Jejunum (tissue), 1 donor: ENCODE results near the genes TMEM202, ARIH1 and INSYN1.

- PRO-cap, result no peak
Measured at GRCh38 chr15:71732503-71732756, 77.9 kb upstream of the NR2E3 start.

GRCh38 chr15:71781337-71782165 is 28.8 kb upstream of the NR2E3 start:
- PRO-cap, result no peak

DNA sequence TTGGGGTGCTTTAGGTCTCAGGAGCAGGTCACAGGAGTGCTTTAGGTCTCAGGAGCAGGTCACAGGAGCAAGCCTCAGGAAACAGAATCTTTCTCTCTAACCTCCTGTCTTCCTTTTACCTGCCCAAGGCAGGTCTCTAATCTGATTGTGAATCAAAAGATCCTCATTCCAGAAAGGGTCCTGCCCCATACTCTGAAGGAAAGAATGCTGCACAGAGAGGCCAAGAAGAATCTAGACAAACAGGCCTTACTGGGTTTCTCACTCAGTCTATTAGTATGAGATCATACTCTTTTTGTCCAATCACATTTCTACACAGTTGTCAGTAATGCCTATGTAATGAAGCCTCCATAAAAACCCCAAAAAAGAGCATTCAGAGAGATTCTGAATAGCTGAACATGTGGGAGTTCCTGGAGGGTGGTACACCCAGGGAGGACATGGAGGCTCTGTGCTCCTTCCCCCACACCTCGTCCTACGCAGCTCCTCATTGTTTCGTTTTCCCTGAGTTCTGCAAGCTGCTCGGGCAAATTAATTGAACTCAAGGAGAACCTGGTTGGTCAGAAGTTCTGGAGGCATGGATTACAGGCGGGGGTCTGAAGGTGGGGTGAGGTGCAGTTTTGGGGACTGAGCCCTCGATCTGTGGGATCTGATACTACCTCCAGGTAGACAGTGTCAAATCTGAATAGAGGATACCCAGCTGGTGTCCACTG is 142.3 kb downstream of the MYO9A start:
- PRO-cap, result no peak

GRCh38 chr15:72084148-72085015 is 33.6 kb downstream of the MYO9A start:
- PRO-cap, result no peak

- PRO-cap, result bidirectional peak, plus-strand start at chr15:72170496, minus-strand start at chr15:72170354
Measured at GRCh38 chr15:72169932-72170845, 27.4 kb downstream of the GRAMD2A start.

DNA sequence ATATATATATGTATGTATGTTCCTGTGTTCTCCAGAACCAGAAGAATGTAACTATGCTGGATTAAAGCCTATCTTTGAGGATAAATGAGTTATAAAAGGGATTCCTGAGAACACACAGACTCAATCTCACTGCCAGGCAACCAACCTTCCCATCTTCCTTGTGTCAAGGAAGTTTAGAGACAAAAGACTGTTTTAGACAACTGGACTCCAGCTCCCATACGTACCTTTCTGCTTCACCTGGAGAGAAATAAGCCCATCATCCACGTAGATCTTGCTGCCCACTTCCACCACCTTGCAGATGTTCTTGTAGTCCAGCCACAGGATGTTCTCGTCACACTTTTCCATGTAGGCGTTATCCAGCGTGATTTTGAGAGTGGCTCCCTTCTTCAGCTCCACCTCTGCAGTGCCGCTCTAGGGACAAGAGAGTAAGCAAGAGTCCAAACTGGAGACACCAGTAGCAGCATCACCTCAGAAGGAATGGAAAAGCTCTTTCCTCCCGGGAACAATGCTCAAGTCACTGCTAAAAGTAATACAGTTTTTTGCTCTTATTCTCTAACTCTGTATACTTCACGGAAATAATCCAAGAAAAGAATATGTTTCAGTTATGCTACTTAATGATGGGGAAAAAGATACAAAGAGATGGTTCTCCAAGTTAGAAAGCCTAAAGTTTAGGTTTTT is 12.0 kb upstream of the GRAMD2A start:
- PRO-cap, result no peak

- PRO-cap, result no peak
Measured at GRCh38 chr15:72227753-72227930, 3.3 kb downstream of the PKM start.

- PRO-cap, result no peak
Measured at GRCh38 chr15:72398098-72398485, at the start of gene TMEM202. TMEM202 (plus strand) TSS chr15:72398305.

DNA sequence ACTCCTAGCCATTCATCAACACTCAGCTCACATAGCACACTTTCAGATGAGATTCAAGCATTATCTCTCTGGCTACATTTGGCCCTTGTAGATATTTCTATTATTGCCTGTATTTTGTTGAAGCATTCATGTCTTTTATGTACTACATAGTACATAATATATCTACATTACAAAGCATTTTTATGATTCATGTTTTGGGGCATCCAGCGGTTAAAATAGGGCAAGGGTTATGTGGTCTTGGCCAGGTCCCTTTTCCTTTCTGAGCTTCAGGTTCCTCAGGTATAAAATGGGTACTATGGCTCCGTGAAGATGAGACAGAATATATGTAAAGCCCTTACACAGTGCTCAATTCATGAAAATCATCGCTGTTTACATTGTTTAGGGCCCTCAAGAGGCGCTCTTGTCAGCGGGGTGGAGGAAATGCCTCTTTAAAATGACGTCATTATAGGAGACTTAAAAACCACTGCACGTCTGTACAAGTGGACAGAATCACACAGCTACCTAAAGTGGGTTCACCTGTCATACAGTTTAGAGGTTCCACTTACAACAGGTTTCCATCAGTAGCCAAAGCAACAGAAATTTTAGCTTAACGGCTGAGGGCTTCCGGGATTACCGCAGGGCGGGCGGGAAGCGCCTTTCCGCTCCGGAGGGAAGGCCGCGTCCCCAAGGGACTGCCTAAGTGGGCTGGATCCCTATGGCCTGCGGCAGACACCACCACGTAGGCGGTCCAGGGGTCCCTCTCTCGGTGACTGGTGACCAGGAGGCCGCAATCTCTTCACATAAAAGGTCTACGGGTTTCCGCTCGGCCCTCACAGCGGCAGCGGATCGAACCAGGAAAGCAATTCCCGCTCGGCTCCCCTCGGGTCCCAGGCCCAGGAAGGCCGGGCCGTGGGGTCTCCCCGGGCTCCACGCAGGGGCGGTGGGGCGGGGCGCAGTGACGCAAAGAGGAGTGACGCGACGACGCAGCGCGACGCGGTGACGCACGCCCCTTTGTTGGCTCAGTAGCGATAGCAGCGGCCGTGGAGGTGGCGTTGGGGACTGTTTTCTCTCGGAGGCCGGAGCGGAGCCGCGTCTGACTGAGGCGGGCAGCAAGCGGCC is at the start of gene ARIH1:
Gene ARIH1 (plus strand): TSS at position 1,001 of the 1,098 bp plus-strand sequence.
- PRO-cap, result bidirectional peak, plus-strand start at position 1,037 of the sequence, minus-strand start at position 880 of the sequence

DNA sequence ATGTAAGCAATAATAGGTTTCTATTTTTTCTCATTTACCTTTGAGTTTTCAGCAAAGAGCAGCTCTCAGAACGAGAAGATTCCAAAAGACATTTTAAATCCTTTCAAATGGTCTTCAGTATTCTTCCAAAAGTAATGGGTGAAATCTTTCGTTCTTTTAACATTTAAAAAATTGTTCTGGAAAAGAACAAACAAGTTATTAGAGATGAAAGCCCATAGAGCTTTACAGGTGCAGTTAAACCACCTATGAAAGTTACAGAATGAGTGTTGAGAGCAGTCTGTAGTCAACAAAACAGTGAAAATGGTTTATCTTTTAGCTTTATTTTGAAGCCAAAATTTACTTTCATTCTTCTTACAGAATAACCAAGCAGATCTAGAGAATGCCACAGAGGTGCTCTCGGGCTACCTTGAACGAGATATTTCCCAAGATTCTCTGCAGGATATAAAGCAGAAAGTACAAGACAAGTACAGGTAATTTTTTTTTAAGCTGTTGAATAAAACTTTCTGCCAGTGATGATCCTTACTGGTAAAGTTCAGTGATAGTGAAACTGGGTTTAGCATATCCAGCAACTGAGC is 72.7 kb upstream of the GOLGA6B start:
- PRO-cap, result no peak

DNA sequence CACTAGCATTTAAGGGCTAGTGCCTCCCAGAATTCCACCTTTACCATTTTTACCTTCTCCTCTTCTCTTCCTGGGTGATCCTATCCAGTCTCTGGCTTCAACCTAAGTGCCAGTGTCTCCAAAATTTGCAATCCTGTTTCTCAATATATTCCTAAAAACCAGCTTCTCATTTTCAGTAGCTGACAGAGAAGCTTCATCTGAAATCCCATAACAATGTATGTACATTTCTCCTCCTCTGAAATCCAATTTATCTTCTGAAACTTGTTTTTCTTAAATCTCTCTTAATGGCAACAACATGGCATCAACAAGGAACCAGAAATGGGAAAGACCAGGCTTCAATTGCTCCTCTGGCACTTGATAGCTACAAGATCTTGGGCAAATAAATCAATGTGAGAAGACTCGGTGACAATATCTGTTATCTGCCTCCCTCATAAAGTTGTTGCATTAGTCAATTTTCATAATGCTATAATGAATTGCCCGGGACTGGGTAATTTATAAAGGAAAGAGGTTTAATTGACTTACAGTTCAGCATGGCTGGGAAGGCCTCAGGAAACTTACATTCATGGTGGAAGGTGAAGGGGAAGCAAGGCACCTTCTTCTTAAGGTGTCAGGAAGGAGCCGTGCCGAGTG is 3.8 kb downstream of the ADPGK start:
- PRO-cap, result no peak

DNA sequence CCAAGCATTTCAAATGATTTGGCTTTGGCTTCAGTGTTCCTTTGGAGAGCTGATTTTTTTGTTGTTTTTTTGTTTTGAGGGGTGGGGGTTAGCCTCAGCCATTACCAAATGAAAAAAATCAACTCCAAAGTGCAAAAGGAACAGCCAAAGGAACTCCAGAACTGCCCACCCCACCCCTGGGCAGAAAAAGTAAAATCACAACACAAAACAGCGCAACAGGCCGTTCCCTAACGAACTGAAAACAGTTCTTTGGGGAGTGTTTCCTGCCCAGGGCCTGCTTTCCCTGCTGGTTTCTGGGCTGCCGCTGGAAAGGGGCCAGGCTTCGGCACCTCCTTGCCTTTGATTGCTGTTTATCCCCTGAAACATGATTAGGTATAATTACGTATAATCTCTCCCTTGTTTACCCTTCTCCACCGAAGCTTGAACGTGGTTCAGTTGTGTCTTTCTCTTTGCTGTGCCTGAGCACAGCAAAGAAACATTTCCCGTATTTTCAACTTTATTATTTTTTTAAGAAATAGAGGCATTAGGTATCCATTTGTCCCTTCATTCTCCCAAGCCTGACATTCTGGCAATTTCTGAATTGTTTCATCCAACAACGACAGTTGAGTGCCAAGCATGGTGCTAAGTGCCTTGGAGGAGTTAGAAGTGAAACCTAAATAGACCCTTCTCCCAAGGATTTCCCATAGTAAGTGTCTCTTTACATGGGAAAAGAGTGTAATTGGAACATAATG is 57.4 kb upstream of the NEO1 start:
- PRO-cap, result no peak

DNA sequence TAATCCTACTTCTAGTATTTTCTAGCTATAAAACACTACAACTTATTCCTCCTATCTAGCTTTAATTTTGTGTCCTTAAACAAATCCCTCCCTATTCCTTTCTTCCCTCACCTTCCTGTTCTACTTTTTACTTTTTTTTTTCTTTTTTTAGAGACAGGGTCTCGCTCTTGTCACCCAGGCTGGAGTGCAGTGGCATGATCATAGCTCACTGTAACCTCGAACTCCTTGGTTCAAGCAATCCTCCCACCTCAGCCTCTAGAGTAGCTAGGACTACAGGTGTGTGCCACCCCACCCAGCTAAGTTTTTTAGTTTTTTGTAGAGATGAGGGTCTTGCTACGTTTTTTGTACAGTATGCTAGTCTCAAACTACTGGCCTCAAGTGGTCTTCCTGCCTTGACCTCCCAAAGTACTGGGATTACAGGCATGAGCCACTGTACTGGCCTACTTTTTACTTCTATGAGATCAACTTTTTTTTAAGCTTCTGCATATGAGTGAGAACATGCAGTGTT is 23.2 kb downstream of the NPTN start:
- PRO-cap, result no peak

GRCh38 chr15:73684644-73685473 is 676 bp downstream of the CD276 start:
- PRO-cap, result no peak

GRCh38 chr15:73753051-73753603 is at the start of gene INSYN1:
INSYN1 (minus strand) TSS chr15:73753351.
- PRO-cap, result unidirectional peak, minus-strand start at chr15:73753267

DNA sequence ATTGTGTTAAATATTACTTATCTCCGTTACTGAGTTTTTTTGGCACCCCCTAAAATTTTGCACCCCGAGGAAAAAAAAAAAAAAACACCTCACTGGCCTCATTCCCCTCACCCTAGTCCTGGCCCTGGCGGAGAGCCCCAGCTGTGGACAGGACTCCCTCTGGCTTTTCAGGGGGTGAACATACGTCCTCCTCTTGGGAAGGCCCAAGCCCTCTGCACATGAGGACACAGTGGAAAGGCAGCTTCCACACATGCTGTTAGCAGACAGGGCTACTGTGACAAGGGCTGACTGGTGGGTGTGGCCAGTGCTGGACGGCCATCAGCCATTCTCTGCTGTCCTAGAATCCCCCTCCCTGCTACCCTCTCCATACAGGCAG is 2.5 kb downstream of the LOXL1 start:
- PRO-cap, result no peak

DNA sequence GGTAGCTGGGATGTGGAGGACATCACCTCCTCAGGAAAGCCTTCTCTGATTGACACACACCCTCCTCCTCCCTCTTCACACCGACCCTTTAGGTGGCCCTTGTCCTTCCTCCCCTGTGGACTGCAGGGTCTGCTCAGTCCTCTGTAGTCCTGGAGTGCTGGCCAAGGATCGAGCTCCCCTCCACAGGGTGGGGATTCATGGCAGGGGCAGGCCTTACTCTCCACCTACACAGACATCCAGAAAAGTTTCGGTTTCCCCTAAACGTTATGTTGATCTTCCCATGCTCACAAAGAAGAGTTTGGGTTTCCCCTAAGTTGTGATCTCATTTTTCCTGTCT is 10.4 kb downstream of the STOML1 start:
- PRO-cap, result no peak

DNA sequence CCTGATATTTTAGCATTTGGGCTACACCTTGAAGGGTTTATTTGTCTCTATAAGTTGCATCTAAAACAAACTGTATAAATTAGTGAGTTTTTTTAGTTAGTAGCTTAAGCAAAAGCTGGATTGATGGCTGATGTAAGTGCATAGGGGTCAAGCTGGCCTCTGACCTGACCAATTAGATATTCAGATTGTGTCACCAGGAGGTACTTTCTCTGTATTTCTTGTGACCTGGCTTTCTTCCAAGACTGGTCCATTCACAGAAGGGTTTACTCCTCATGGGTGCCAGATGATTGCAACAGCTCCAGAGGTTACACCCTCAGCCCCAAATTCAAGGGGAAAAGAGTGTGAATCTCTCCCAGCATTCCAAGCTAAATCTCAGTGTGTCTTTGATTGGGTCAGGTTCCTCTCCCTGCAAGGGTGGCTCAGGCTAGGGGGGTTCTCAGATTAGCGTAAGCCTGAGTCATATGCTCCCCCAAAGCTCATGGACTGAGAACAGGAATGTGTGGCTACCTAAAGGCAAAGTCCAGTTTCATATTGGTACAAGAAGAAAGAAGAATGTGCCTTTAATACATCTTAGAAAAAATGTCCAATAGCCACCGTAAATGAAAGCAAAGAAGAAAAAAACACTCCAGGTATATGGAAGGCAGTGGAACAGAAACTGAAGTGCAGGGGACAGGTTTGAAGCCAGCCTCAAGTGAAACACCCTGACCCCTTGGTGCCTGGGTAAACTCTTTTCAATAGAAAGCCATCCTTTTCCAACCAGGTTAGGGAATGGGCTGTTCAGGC is 16.5 kb downstream of the PML start:
- PRO-cap, result no peak

GRCh38 chr15:74172699-74173442 is 639 bp upstream of the ISLR start:
- PRO-cap, result no peak

- PRO-cap, result no peak
Measured at GRCh38 chr15:74383630-74384570, 16.5 kb upstream of the CYP11A1 start.